Aortic smooth muscle cell (primary cell): ENCODE results near the genes PSMC4, ZNF546 and ACTMAP.

DNA sequence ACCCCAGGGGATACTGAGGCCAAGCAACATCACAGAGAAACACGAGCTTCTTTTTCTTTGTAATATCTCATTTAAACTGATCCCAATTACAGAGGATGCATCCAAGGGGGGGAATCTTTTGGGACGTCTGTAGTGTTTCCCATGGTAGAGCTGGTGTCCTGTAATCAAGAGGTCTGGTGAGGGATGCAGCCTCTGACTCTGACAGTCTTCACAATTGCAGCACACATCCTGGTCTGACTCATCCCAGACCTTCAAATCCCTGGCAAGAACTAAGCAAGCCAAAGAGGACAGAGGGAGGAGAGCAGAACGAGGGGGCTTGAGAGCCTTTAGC lies 19.4 kb upstream of the PSMC4 start:
- RRBS: no CpG with 5 or more reads among the region's 3 CpGs

- RRBS: 4% methylated on average over 5 of the region's 58 CpGs
Observed at GRCh38 chr19:39970299-39971307, at the start of gene PSMC4. Gene PSMC4 (plus strand): TSS chr19:39971165.

GRCh38 chr19:39996116-39997190 lies at the start of gene ZNF546:
Gene ZNF546 (plus strand): TSS chr19:39997060.
- RRBS: 1% methylated on average over 21 of the region's 49 CpGs

DNA sequence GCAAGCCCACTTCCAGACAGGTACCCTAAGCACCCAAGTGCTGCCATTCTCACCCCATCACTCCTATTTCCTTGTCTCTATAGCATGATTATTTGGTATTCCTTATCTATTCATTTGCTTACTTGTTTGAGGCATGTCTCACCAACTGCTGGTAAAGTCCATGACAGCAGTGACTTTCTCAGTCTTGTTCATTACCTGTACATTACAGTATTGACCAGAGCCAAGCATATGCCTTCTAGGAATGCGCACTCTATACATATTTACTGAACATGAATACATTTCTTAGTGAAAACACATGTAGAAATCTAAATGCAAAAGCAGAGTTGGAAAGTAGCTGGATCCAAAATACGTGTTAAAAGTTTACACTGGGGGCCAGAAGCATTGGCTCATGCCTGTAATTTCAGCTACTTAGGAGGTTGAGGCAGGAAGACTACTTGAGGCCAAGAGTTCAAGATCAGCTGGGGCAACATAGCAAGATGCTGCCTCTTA lies 9.4 kb downstream of the ZNF780B start:
- RRBS: no CpG with 5 or more reads among the region's 2 CpGs

GRCh38 chr19:40143630-40143924 lies 47.6 kb upstream of the MAP3K10 start:
- RRBS: no CpG with 5 or more reads among the region's 4 CpGs

DNA sequence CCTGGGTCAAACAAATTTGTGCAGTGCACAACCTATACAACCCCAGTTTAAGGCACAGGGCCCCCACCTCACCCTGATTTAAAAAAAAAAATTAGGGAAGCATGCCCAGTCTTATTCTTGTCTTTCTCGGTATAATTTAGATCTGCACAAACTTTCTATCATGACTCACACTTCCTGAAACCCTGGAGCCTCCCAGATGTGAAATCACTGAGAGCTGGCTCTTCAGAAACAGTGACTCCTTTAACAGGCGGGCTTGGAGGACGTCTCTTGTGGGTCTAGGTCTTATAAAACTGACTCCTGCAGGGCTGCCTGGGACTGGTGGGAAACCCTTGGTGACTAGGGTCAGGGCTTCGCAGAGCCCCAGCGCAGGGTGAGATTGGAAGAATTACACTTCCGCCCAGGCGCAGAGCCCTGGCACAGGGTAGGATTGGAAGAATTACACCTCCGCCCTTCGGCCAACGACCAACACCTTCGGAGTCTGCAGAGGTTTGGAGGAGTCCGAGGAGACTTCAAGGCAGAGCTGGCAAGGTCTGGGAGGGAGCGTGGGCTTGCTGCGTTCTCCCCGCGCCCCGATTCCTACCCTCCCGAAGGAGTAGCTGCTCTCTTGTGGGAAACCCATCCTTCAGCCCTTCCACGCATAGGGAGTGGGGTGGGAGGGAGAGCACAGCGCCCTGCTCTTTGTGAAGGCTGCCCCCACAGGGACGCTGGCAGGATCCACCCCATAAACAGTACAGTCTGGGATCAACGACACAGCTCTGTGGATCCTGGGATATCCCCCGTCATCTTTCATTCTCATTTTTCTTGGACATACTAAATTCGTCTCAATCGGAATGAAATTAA lies 43.4 kb upstream of the MAP3K10 start:
- RRBS: no CpG with 5 or more reads among the region's 25 CpGs

DNA sequence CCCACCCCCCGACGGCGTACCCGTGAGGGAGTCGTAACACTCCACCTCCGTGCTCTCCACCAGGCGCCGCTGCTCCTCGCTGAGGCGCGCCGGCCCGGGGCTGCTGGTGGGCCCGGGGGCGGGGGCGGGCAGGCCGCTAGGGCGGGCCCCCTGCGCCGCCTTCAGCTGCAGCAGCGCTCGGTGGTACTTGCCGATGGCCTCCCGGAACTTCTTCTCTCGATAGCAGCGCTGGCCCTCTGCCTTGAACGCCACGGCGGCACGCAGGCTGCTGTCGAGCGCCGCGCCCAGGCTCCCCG lies 301 bp downstream of the TTC9B start:
- RRBS: 3% methylated on average over 13 of the region's 35 CpGs

- RRBS: no CpG with 5 or more reads among the region's 17 CpGs
Observed at GRCh38 chr19:40266934-40267765, 18.0 kb downstream of the AKT2 start.

DNA sequence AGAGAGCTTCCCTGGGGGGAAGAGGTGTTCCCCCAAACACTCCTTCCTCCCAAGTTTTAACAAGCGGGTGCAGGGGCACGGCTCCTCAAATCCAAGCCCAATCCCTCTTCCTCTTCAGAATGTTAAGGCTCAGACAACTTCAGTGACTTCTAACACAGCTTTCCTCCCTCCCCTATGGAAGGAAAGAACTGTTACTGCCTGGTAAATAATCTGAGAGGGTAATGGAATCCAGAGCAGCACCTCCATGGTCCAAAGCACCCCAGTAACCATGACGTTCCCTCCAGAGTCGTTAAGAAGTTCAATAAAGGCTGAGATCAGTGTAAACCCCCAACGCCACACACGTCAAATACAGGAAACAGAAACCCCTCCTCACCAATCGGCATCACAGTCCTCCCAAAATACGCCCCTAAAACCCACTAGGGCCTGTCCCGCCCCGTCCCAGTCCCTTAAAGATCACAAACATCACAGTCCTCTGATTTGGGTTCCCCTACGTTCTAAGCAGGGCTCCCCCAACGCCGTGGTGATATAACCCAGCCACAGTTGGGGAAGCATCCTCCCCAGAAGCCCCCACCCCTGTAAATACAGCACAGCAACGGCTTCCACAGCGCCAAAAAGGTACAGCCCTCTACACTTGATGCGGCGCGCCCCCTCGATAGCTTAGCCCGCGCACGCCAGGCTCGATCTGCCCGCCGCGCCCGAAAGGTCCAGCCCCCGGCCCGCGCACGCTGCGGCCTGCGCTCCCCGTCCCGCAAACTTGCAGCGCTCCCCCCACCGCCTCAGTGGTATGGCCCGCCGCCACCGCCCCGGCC lies 747 bp downstream of the AKT2 start:
- RRBS: under 1% methylated on average over 12 of the region's 41 CpGs

- RRBS: no CpG with 5 or more reads among the region's 17 CpGs
Observed at GRCh38 chr19:40442269-40442957, 1.7 kb downstream of the SERTAD3 start.

DNA sequence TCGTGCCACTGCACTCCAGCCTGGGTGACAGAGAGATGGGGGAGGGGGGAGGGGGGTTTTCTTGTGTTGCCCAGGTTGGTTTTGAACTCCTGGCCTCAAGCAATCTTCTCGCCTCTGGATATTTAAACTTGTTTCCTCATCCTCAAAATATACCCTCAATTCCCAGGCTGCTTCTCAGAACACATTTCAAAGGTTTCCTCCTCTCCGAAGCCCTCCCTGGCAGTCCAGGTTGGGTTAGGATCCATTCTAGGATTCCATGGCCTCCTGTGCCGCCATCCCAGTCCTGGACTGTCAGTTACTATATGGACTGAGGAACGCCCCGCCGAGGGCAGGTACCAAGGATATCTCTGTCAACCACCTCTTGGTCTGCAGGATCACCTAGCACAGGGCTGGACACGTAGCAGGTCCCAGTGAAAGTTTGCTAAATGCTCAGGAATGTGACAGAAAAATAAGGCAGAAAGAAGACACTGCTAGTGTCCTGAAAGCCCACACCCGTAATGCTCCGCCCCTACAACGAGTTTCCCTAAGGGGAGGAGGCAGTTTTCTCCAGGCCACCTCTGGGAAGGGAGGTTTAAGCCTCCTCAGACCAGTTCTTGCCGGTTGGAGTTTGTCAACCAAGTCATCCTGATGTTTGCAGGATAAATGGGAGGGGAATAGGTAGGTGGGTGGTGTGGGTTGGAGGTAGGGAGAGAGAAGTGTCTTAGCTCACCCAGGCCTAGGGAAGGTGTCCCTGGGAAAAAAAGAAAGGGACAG lies 1.6 kb upstream of the SERTAD3 start:
- RRBS: no CpG with 5 or more reads among the region's 12 CpGs

DNA sequence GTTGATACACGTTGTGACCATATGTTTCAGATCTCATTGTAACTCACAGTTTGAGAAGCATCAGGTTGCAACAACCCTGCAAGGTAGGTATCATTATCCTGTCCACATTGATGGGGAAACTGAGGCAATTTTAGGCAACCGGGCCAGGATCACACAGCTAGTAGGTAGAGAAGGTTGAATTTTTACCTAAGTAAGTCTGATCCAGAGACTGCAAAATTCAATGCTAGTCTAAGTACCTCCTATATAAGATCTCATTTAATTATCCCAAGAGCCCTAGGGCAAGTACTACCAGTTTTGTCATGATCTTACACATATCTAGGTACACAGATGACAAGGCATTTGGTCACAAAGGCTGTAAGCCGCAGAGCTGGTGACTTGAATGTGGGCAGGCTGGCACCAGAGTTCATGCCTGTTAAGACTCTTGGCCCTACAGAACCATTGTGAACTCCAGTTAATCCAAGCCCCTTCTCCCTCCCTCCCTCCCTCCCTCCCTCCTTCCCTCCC lies 2.4 kb downstream of the BLVRB start:
- RRBS: no CpG with 5 or more reads among the region's 3 CpGs

- RRBS: no CpG with 5 or more reads among the region's 17 CpGs
Observed at GRCh38 chr19:40582608-40583627, 6.2 kb downstream of the SHKBP1 start.

GRCh38 chr19:40594149-40595330 lies 6.6 kb upstream of the LTBP4 start:
- RRBS: 11% methylated on average over 3 of the region's 24 CpGs

DNA sequence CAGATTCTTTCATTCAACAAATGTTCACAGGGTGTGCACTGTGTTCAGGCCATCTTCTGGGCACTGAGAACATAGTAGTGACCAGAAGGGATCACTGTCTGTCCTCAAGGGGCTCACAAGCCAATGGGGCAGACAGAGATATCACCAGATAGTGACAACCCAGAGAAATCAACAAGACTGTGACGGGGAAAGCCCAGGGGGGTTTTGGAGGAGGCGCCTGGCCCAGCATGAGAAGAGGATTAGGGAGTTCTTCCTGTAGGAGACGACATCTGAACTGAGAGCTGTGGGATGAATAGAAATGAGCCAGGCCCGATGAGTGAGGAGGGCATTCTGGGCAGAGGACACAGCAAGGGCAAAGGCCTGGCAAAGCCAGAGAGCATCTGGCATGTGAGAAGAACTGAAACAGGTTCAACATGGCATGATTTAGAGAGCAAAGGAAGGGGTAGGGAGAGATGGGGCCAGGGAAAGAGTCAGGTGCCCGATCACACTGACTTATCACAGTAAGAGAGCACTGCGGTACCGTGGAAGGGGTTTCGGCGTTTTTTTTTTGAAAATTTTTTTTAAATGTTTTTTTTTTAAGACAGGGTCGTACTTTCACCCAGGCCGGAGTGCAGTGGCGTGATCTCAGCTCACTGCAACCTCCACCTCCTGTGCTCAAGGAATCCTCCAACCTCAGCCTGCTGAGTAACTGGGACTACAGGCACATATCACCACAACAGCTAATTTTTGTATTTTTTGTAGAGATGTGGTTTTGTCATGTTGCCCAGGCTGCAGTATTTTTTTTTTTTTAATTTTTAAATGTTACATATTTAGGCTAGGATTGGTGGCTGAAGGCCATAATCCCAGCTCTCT lies 18.7 kb downstream of the LTBP4 start:
- RRBS: no CpG with 5 or more reads among the region's 12 CpGs

DNA sequence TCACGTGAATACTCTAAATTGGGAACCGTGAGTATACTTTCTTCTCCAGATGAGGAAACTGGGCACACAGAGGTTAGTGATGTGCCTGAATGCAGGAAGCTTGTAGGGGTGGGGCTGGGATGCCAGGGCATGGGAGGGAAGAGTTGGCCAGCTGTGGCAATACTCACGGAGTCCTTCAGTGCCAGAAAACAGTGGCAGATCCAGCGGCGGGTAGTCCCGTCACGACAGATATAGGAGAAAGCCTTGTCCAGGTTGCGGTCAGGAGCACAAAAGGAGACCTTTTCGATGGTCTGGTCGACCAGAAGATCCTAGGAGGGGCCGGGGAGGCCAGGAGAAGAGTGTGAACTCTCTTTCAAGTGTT lies 9.7 kb downstream of the NUMBL start:
- RRBS: no CpG with 5 or more reads among the region's 11 CpGs

DNA sequence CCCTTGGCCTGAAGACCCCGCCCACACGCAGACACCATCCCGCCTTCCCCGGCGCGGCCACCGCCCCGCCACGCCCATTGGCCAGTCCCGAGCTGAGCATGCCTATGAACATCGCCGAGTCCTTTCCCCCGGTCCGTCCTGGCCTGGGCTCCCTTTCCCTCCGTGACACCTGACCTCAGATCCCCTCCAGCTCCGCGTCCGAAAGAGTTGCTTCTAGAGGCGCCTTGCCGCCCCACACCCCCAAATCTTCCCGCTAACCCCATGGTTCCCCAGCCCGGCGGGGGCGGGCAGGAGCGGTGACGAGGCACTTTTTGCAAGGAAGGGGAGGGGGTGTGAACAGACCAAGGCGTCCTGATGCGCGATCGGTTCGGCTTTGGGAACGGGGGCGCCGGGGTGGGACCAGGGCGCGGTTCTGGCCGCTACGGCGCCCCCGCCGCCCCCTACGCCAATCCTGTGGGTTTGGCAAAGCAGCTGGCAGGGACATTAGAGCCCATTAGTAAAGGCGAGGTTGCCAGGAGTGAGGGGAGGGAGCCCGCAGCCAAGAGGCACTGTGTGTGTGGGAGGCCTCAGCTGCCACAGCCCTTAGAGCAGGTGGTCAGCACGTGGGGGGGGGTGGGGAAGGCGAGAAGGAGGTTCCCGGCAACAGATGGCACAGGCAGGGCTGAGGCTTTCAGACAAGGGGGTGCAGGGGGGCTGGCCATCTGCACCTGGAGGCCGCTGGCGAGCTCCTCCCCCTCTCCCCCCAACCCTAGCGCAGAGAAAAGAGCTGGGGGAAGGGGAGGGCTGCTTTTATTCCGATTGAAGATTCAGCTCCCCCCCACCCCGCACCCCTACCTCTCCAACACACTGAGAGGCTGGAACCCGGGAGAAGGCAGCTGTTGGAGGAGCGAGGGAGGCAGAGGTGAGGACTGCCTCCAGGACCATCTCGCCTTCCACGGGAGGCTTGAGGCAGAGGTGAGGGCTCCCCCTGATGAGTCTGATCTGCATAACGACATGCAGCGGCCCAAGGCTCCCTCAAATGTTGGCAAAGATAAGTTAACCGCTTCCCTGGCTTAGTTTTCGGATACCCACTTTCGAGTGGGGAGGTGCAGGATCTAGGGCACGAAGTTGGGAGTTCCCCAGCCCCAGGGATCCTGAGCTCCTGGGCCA lies 681 bp upstream of the NUMBL start:
- RRBS: 2% methylated on average over 21 of the region's 62 CpGs

- RRBS: no CpG with 5 or more reads among the region's 18 CpGs
Observed at GRCh38 chr19:40703260-40703774, 12.9 kb upstream of the NUMBL start.

DNA sequence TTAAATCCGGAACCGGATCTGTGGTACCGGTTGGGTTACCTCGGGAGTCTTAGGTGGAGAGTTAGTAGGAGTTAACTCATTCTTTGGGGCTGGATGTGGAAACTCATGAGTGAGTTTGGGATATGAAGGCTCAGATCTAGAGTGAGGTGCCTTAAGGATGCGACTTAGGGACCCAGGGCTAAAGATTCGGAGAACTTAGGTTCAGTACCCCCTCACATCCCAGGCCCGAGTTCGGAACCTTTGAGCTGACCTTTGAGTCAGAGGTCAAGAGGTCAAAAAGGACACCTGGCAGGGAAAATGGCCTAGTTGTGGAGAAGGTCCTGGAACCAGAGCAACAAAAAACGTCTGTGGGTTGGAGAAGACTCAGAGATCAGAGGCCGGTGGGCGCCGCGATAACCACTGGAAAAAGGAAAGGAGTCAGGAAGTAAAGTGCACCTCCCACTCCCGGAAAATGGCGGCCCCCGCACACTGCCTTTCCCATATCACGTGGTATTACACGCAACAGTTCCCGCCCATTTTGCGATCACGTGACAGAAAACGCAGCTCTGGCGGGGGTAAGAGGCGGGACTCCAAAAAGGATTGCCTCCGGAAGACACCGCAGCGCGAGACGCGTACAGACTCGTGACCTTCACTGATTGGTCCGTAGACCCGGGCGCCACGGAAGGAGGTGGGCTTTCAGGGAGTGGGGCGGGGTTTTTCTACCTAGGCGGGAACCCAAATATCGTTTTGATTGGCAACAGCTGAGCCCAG lies at the start of gene ACTMAP:
TSS of gene ACTMAP (minus strand) at position 443 of the 750 bp plus-strand sequence.
- RRBS: 1% methylated on average over 14 of the region's 38 CpGs

- RRBS: 67% methylated on average over 6 of the region's 13 CpGs
Observed at GRCh38 chr19:40800362-40800666, 1.3 kb downstream of the EGLN2 start.